H7 (cell line): ENCODE measurements around the genes ARL17B, LRRC37A2, NPEPPS and SCRN2.

DNA sequence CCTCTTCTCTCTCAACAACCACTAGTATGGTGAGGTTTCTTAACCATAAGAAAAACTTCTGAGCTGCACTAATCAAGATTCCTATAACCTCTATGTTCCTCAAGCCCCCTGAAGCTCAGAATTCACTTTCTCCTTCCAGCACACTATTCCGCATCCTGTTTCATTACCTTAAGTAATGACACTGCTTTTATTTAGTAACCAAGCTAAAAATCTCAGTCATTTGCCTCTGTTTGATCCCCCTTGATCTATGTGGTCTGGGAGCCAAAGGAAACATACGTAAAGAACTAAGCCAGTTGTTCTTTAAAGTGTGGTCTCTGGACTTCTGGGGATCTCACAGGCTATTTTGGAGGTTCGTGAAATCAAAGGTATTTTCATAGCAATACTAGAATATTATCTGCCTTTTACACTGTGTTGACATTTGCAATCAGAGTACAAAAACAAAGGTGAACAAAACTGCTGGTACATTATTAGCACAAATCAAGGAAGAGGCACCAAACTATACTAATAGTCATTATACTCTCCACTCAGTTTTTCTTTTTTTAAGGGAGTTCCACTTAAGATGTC is 19.9 kb downstream of the KANSL1 start:
- RAMPAGE, long total RNA, result no peak

DNA sequence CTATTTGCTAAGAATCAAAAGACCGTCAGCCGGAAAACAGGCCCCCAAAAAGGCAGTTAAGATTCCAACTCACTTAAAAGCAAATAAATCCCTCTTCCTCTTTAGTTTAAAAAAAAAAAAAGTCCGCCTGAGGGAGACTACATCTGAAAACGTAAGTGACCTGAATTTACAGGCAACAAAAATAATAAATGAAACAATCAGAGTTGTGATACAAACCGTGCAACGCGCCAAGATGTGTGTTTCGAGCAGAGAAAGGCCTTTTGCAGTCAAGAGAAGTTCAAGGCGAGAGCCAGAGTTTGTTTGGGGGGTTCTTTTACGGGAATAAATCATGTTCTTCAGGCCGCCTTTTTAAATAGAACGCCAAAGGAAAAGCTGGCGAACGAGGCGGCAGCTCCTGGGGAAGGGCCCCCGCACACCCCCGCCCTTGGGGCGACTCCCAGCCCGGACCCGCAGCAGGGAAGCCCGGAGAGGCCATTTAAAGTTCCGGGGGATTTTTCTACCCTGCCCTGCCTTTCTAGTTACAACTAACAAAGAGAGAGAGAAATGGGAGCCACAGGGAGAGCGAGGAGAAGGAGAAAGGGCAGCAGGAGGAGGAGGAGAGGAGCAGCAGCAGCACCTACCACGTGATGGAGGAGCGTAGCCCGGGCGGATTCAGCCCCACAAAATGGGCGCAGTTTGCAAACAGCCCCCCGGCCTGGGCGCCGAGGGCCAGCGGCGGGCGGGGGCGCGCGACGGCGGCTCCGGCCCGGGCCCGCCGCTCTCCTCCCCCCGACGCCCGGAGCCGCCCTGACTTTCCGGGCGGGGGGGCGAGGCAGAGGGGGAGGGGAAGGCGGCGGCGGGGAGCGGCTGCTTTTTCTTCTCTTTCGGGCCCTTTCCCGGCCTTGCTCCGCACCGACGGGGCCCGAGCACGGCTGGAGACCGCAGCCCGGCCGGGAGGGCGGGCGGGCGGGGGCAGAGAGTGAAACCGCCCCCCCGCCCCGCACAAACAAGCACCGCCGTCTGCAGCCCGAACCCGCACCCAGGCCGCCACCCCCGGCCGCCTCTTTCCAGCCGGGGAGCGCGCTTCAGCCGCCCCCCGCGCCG is 685 bp downstream of the KANSL1 start:
- RAMPAGE, long total RNA, result no peak

DNA sequence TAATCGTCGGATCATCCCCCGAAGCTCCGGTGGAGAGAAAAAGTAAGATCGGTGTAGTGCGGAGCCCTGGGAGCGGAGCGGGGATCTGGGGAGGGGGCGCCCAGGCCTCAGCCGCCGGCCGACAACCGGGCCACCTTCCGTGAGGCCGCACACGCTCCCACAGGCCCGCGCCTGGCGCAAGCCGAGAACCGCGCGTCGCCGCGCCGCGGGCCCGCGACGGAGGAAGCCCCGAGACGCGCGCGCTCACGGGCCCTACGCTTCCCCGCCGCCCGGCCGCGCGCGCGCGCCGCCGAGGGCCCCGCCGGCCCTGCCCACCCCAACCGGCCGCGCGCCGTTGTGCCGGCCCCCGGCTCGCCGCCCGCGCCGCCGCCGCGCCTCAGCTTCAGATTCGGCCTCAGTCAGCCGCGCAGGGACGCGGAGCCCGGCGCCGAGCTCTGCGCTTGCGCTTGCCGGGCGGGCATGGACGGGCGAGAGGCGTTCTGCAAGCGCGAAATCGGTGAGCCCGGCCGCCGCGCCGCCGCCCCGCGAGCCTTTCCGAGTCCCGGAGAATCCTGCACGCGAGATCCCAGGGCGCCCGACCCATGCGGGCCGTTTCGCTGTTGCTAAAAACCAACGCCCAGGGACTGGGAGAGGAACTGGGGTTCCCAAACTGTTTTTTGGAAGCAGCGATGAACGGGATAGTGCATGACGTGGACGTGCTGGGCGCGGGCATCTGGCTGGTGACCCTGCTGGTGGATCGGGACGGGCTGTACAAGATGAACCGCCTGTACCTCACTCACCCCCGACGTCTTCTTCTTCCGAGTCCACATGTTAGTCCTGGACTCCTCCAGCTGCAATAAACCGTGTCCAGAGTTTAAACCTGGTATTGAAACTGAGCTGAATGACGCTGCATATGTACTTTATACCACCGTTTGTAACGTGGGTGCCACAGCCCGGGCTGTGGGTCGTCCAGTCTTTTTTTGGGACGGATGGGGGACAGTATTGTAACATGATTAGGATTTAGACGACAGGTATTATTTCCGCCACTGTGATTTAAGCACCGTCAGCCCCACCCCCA is 27.9 kb upstream of the LRRC37A start:
- RAMPAGE, long total RNA, result no peak

DNA sequence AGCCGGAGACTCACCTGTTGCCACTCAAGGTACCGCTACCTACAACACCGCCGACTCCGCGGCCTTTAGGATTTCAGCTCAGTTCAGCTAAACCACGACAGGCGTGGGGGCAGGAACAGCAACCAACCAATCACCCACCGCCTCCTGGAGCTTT is at the start of gene ARL17B:
Gene ARL17B, minus strand, starts transcription at position 105 of the 154 bp plus-strand sequence.
- RAMPAGE, long total RNA, result no peak

- RAMPAGE, long total RNA, result no peak
These were observed at the start of gene LRRC37A2 for GRCh38 chr17:46512292-46512658. TSS of gene LRRC37A2 (plus strand) at chr17:46512468.

DNA sequence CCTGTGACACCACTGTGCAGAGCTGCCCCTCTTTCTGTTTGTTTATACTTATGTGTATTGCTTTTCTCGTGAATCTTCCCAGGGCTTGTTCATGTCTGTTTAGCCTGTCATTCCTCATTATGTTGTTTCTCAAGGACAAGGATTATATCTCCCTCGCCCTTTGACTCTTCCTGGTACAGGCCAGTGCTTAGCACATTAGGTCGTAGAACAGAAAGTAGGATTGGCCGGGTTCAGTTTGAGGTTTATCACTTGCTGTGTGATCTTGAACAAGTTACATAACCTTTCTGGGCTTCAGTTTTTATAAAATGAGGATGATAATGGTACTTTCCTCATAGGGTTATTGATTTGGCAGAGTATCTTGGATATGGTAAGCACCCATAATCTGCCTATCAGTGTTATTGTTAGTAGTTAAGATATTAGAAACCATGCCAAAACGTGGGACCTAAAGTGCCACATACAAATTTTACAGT is 6.0 kb downstream of the GOSR2 start:
- RAMPAGE, long total RNA, result no peak

- RAMPAGE, long total RNA, result no peak
These were observed 31.0 kb upstream of the RPRML start for GRCh38 chr17:47010124-47010361.

DNA sequence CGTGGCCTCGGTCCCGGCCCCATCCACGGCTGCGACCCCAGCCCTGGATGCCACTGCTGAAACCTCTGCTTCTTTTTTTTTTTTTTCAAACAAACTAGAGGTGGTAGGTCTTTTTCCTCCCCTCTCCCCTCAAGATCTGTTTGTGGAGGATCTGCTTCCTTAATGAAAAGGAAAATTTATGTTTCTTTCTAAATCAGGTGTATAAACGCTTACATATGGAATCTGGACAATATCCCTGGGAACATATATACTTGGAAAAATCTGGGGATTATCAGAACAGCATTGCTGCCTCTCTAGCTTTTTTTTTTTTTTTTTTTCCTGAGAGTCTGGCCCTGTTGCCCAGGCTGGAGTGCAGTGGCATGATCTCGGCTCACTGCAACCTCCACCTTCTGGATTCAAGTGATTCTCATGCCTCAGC is 29.2 kb downstream of the CDC27 start:
- RAMPAGE, long total RNA, result no peak

- RAMPAGE, long total RNA, result no peak
These were observed 8.9 kb upstream of the MYL4 start for GRCh38 chr17:47200012-47200933.

- RAMPAGE, long total RNA, result no peak
These were observed 4.0 kb upstream of the MYL4 start for GRCh38 chr17:47204670-47206066.

- RAMPAGE, long total RNA, result no peak
These were observed 1.4 kb upstream of the ITGB3 start for GRCh38 chr17:47252223-47252731.

DNA sequence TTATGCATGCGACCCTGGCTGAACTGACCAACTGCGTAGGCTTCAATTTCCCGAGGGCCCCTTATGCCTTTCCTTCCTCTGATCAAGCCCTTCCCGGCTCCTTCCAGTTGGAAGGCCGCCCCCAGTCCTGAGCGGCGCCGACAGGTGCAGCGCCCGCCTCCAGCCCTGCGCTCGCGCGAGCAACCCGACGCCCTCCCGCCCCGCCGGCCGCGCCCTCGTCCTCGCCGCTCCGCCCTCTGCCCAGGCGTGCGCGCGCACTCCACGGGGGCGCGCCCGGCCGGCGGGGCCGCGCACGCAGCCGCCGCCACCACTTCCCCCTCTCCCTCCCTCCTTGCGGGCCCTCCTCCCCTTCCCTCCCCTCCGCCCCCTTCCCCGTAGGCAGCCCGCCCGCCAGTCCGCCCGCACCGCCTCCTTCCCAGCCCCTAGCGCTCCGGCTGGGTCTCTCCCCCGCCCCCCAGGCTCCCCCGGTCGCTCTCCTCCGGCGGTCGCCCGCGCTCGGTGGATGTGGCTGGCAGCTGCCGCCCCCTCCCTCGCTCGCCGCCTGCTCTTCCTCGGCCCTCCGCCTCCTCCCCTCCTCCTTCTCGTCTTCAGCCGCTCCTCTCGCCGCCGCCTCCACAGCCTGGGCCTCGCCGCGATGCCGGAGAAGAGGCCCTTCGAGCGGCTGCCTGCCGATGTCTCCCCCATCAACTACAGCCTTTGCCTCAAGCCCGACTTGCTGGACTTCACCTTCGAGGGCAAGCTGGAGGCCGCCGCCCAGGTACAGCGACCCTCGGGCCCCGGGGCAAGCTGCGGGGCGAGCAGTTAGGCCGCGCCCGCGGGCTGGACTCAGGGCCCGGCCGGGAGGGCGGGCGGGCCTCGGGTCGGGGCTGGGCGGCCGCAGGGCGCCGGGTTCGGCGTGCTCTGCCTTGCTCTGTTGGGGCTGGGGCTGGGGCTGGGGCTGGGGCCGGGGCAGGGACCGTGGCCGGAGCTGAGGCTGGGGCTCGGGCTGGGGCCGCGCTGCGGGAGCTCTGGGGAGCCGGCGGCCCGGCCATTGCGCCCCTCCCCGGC is at the start of gene NPEPPS:
Gene NPEPPS, plus strand, starts transcription at position 310 of the 1,047 bp plus-strand sequence.
- RAMPAGE, long total RNA, result no peak

- RAMPAGE, long total RNA, result start-site peak on the minus strand at chr17:47649431-47649559, 14 reads
These were observed 565 bp upstream of the KPNB1 start for GRCh38 chr17:47649036-47649671.

GRCh38 chr17:47669118-47670002 is 19.6 kb downstream of the KPNB1 start:
- RAMPAGE, long total RNA, result no peak

DNA sequence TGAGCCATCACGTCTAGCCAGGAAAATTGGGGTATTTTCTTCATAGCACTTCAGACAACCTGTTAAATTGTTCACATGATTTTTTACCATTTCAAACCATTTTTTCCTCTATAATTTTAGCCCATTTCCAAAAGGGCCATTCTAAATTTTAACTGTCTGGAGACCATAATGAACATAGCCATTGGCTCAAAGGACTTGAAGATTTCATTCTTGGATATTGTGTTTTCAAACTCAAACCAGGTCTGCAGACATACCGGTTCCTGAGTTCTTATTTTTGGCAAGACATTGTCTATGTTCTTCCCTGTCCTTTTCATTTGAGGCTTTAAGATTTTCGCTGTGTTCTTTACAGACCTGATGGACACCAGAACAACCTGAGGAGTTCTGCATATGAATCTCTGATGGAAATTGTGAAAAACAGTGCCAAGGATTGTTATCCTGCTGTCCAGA is 21.3 kb upstream of the TBKBP1 start:
- RAMPAGE, long total RNA, result no peak

- RAMPAGE, long total RNA, result no peak
These were observed 30.6 kb downstream of the OSBPL7 start for GRCh38 chr17:47790728-47791588.

- RAMPAGE, long total RNA, result no peak
These were observed 1.4 kb downstream of the OSBPL7 start for GRCh38 chr17:47819894-47820901.

DNA sequence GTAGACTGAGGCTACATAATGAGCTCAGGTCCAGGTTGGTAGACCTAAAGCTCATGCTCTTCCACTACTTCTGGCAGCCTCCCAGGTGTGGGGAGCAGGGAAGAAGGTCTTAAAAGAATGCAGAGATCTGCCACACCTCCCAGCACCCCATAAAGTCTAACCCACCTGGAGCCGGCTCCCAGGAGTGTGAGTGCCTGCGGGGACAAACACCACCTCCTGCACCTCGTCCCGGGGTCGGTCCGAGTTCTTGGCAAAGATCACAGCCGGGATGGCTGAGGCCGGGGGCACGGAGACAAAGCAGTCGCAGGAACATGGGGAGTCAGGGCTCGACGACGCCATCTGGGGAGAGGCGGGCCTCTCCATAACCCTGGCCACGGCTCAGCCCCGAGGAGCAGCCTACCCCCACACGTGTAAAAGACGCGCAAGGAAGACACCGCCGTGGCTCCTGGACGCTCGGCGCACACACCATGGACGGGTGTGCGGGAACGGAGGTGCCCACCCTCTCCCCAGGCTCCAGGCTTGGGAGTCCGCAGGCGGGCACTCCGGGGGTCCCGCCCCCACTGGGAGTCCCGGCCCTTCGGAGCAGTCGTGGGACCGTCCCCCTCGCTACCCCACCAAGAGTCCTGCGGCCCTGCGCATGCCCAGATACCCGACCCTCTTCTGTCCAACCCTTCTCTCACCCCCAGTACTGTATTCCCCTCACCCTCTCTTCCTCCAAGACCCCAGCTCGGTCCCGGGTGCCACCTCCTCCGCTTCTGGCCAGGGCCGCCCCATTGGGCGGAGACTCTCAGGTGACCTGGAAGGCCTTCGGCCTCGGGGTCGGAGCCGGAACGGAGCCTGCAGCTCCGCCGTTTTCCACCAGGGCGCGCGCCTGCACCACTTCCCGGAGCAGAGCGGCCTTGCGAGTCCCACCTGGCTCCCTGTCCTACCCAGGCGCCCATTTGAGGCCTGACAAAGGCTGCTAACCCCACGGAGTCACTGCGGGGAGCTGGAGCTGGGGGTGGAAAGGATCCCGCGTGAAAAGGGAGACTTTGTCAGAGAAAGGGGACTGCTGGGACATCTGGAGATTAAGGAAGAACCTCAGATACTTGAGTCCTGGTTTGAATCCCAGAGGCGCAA is at the start of gene SCRN2:
Gene SCRN2, minus strand, starts transcription at position 769 of the 1,119 bp plus-strand sequence.
- RAMPAGE, long total RNA, result no peak

DNA sequence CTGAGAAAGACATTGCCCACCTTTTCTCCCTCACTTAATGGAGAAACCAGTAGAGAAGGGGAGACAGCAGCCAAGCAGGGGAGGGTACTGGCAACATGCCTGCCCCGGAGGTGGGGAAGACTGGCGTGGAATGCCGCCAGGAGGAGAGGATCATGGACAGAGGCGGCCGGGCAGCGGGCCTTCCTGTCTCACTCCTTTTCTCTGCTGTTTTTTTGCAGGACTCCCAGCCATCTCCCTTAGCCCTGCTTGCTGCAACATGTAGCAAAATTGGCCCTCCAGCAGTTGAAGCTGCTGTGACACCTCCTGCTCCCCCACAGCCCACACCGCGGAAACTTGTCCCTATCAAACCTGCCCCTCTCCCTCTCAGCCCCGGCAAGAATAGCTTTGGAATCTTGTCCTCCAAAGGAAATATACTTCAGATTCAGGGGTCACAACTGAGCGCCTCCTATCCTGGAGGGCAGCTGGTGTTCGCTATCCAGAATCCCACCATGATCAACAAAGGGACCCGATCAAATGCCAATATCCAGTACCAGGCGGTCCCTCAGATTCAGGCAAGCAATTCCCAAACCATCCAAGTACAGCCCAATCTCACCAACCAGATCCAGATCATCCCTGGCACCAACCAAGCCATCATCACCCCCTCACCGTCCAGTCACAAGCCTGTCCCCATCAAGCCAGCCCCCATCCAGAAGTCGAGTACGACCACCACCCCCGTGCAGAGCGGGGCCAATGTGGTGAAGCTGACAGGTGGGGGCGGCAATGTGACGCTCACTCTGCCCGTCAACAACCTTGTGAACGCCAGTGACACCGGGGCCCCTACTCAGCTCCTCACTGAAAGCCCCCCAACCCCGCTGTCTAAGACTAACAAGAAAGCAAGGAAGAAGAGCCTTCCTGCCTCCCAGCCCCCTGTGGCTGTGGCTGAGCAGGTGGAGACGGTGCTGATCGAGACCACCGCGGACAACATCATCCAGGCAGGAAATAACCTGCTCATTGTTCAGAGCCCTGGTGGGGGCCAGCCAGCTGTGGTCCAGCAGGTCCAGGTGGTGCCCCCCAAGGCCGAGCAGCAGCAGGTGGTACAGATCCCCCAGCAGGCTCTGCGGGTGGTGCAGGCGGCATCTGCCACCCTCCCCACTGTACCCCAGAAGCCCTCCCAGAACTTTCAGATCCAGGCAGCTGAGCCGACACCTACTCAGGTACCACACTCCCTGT is 20.3 kb downstream of the SP2 start:
- RAMPAGE, long total RNA, result no peak

DNA sequence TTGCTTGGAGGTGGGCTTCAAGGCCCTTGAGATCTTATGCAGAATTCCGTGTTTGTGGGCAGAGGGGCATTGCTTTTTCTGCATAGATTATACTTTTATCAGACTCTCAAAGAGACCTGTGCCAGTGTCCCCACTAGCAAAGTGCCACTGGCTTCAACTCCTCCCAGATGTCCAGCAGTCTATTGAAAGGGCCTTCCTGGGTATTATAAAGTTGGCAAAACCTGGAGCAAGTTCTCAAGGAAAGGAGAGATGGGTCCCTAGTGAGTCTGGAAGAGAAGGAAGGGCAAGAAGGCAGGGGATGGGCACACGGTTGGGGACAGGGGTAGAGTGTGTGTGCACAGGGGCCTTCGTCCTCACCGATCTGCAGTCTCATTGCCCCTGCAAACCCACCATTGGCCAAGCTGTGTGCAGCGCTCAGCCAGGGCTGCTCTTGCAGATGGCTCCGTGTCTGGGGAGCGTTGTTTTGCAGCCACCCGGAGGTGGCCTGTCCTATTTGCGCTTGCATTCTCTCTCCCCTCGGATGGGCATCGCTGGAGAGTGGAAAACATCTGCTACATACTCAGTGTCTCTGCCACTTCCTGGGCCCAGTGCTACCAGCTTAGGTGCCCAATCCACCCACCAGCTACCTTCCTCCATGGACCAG is 963 bp upstream of the PRR15L start:
- RAMPAGE, long total RNA, result no peak